Thoracic aorta endothelial cell (primary cell): ENCODE data around the genes AGAP9, FRMPD2 and TMEM273.

DNA sequence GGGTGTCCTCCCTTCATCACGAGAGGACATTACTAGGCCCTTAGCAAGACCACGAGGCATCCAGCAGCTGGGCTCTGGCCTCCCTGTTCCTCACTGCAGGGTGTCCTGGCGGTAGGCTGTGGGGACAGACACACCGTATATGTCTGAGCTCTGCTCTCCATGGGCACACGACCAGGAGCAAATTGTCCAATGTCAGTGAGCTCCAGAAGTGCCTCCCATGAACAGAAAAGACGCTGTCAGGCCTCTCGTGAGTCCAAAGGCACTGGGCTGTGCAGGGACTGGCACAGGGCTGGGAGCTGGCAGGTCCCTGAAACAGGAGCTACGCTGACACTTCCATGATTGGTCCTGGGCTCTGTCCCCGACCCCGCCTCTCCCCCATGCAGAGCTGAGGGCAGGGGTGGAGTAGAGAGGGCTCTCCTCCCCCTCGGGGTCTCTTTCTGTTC lies 12.8 kb downstream of the ANTXRL start:
- CAGE, long polyA plus RNA = no peak

DNA sequence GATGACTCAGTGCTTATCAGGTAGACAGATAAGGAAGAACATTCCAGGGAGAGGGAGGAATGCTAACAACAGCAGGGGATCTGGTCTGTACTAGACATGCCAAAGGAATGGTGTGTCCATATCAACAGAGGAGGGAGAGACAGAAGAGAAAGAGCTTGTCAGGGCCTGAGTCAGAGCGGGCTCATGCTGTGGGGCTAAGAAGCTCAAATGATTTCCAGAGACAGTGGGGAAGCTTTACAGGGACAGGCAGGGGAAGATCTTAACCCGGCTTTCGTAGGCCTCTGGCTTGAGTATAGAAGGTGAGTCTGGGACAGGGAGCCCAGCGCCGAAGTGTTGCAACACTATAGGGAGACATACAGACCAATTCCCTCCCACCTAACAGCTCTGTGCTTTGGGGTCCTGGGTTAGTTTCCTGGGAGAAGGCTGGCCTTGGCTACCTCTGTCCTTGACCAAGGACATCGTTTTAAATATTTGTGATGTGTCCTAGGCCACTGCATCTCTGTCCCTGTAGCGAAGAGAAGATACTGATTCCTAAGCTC lies 21.4 kb downstream of the ANXA8L1 start:
- CAGE, long polyA plus RNA = no peak

GRCh38 chr10:46539749-46540063 lies 16.8 kb downstream of the GPRIN2 start:
- CAGE, long polyA plus RNA = no peak

DNA sequence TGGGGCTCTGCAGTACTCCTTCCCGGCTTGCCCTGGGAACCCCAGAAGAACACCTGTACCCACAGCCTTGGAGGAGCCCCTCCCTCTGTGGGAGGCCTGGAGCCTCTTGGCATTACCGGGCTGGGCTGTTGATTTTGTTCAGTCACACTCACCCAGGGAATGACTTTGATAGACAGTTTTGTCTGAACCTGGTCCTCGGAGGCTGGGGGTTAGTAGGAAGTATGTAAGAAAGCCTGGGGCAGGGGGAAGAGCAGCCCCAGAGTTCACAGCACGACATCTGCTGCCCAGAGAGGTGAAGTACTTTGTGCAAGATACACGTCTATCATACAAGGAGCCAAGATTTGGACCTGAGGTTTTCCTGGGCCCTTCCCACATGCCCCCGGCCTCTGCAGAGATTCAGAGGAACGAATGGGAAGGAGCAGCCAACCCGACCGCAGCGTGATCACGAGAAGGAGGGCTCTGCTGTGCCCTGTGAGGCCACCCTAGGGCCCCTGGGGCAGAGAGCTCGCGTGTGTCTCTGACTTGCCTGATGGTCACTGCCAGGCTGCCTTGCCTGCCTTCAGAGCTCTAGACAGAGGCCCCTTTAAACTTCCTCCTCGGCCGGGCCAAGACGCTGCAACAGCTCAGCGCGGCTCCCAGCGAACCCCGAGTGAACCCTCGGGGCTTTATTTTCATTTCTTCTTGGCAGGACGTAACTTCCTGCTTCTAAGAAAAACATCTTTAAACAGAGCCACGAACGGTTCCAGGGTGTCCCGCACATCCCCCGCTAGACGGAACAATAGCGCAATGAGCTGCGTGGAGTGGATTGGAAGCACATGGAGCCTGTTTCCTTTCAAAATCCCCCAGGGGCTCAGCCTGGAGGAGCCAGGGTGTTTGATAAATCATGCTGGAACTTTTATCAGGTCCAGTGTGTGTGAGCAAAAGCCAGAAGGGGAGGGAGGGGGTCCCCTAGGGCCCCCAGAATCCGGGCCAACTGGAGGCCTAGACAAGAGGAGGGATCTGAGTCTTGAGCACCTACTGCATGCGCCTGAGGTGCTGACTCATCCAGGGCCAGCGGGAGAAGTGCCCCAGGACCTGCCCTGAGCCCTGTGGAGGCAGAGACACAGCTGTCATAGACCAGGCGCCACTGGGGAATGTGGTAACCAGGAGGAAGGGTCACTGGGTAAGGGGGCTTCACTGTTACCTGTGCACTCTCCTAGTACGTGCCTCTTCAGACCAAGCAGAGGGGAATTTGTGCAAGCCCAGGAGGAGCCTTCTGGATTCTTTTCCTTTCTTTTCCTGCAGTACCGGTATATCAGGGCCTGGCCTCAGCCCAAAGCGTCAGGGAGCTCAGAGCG lies 134.2 kb upstream of the GDF10 start:
- CAGE, long polyA plus RNA = no peak

- CAGE, long polyA plus RNA = no peak
Measured at GRCh38 chr10:47166836-47167096, 133.2 kb upstream of the GDF10 start.

GRCh38 chr10:47523303-47523886 lies at the start of gene AGAP9:
Gene AGAP9, minus strand, starts transcription at chr10:47523638.
- CAGE, long polyA plus RNA = no peak

DNA sequence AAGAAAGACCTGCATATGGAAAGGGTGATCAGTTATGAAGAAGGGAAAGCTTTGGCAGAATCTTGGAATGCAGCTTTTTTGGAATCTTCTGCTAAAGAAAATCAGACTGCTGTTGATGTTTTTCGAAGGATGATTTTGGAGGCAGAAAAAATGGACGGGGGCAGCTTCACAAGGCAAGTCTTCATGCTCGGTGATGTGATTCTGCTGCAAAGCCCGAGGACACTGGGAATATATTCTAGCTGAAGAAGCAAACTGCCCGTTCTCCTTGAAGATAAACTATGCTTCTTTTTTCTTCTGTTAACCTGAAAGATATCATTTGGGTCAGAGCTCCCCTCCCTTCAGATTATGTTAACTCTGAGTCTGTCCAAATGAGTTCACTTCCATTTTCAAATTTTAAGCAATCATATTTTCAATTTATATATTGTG lies 56.8 kb downstream of the SYT15B start:
- CAGE, long polyA plus RNA = no peak

GRCh38 chr10:48194751-48195377 lies 79.6 kb downstream of the FRMPD2 start:
- CAGE, long polyA plus RNA = no peak

- CAGE, long polyA plus RNA = no peak
Measured at GRCh38 chr10:48274611-48275024, at the start of gene FRMPD2. Gene FRMPD2, minus strand, starts transcription at chr10:48274696.

DNA sequence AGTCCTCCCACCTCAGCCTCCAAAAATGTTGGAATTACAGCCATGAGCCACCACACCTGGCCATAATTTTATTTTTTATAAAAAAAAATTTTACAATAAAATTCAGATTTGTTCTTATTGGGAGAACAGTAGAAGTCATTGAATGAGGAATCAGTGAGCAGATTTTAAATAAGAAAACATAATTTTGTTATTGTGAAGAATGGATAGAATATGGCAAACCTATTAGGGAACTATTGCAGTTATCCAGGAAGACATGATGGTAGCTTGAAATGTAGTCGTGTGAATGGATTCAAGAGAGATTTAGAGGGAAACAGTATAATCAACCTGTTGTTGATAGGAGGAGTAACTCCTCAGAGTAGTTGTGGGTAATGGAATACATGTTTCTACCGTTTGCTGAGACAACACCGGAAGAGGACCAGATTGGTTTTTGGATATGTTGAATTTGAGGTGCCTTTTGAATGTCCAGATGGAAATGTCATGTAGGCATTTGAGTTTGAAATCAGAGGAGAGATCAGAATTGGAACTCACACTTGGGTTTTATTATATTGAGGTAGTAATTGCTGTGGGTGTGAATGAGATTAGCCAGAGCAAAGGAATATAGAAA lies 36.0 kb downstream of the MAPK8 start:
- CAGE, long polyA plus RNA = no peak

DNA sequence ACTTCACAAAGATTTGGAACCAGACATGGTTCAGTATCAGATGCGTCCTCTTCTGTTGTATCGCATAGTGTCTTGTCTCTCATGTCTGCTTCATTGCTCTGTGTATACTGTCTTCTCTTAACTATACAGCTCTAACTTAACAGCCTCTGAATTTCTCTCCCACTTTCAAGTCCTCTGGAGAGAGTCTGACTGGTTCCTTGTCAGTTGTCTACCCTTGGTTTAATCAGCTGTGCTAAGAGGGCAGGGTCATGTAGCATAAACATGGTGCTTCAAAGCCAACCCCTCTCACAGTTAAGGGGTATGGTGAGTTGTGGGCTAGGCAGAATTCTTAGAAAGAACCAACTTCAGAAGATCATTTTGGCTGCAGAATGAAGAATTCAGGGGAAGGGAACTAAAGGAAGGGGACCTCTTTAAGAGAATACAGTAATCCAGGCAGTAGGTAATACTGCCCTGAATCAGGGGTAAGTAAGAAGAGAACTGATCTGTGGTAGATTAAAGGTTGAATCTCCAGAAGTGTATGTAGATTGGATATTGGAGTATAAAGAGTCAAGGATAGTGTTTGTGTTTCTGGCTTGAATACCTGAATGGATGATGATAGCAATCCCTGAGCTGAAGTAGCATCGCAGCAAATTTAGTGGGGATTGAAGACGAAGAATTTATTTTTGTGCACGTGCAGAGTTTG lies 62.5 kb downstream of the MAPK8 start:
- CAGE, long polyA plus RNA = no peak

GRCh38 chr10:48373660-48374734 lies 67.5 kb downstream of the MAPK8 start:
- CAGE, long polyA plus RNA = no peak

DNA sequence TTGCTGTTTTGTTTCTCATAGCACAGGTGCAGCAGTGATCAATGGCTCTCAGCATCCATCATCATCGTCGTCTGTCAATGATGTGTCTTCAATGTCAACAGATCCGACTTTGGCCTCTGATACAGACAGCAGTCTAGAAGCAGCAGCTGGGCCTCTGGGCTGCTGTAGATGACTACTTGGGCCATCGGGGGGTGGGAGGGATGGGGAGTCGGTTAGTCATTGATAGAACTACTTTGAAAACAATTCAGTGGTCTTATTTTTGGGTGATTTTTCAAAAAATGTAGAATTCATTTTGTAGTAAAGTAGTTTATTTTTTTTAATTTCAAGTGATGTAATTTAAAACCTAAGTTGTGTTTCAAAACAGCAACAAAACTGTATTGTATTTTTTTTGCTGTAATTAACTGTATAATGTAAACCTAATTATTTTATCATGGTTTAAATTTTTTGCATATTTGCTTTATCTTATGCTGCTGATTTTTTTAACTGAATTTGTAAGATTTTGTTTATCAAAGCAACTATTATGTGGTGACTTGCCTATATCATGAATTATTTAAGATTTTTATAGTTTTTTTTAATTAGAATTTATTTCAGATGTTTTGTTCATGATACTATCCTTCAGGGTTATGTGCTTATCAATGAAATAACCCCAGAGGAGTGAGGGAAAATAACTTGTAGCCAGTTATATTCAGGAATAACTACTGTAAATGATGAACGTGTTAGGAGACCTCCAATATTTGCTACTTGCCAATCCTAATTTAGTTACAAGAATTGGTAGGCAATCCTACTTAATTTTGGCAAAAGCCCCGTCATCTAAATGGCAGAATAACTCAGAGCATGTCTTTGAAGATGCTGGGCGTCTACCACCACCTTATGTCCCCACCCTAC lies 128.6 kb downstream of the MAPK8 start:
- CAGE, long polyA plus RNA = no peak

- CAGE, long polyA plus RNA = no peak
Measured at GRCh38 chr10:48439457-48440216, 133.2 kb downstream of the MAPK8 start.

DNA sequence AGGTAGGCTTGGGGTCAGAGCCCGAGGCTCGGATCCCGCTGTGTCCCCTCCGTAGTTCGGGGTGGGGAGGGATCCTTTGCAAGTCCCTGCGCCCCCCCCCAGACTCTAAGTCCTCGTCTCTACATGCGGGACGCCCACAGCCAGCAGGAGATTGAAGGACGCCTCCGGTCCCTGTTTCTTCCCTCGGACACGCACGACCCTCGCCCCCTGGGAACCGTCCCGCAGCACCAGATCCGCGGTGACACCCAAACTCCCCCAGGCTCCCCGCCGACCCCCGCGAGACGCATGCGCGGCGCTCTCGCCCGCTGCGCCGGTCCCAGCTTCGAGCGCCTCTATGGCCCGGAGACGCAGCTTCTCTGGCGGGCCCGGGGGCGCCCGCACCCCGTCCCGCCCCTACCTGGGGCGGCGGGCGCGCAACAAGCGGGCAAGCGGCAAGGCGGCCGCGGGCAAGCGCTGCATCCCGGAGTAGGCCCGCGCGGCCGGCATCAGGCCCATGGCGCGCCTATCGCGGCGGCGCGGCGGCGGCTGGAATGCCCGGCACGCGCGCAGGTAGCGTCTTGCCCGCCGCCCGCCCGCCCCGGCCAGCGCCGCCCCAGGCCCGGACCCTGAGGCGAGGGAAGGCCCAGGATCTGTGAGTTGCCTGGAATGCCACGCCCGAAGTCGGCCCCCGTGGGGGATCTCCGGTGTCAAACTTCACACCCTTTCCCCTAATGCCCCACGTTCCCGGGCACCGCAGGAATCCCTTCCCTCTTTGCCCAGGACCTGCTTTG lies 138.5 kb downstream of the ARHGAP22 start:
- CAGE, long polyA plus RNA = no peak

DNA sequence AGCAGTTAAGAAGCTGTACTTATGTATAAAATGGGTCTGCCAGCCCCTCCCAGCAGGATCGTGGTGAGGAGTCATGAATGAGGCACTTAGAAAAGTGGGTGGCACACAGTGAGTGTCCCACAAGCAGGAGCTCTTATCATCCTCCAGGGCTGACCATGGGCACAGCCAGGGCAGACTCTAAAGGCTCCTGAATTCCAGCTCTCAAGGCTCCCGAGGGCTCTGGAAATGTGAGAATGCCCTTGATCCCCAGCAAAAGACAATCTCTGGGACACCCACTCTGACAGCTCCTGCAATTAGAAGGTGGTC lies 1.6 kb downstream of the VSTM4 start:
- CAGE, long polyA plus RNA = no peak

- CAGE, long polyA plus RNA = no peak
Measured at GRCh38 chr10:49172642-49173806, 15.2 kb downstream of the TMEM273 start.

DNA sequence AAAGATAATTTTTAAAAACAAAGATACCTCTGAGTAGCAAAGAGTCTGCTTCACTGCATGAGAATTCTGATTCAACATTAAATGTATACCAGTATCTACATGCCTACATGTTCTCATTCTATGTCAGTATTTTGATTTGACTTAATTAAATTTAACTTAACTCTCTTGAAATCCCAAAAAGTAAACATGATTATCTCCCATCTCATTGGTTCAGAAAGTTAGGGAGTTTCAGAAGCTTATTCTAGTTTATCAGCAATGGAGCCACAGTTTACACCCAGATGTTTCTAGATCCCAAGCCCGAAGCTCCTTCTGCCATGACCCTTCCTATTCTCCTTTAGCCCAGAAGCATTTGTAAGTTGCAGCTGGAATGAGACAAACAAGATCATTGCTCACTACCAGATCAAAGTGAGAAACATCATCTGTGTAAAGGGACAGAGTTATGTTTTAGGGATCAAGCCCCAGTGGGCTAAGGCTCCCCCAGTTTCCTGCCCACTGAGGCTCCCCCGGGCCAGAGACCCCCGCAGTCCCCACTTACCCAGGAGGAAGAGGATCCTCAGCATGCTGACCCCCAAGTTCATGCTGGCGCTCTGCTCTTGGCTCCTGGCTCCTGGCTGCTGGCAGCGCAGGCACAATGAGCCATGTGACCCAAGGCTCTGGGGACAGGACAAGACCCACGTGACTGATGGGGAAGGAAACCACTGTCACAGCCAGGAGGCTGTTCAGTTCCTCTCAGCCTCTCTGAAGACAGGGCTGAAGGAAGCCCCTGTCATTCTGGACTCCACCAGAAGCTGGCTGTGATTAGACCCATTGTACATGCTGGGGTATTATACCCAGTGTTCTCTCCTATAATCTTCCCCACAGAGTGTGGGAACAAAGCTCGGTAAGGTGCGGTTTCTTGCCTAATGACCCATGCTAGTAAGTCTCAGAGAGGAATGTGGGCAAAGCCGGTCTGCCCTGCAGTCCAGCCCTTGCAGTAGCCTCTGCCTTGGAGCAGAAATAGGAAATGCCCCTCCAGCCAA lies at the start of gene TMEM273:
TSS of gene TMEM273 (minus strand) at position 633 of the 1,019 bp plus-strand sequence.
- CAGE, long polyA plus RNA = no peak

GRCh38 chr10:49254107-49254647 lies 44.8 kb upstream of the C10orf71 start:
- CAGE, long polyA plus RNA = no peak

GRCh38 chr10:49297716-49298443 lies 1.1 kb upstream of the C10orf71 start:
- CAGE, long polyA plus RNA = no peak